Karpas-422 (cell line): ENCODE measurements around the genes MOB3C, CYP4B1, TRABD2B, SLC5A9 and SPATA6.

- PRO-cap = no peak
- RAMPAGE, long total RNA = no peak
Observed at GRCh38 chr1:46520090-46520509, 15.2 kb downstream of the TMEM275 start.

GRCh38 chr1:46616164-46617465 is at the start of gene MOB3C:
TSS of gene MOB3C (minus strand) at chr1:46616811.
- PRO-cap = bidirectional peak, plus-strand start at chr1:46616645, minus-strand start at chr1:46616411
- RAMPAGE, long total RNA = no peak

- PRO-cap = no peak
- RAMPAGE, long total RNA = no peak
Observed at GRCh38 chr1:46658251-46658947, 9.8 kb downstream of the ATPAF1 start.

DNA sequence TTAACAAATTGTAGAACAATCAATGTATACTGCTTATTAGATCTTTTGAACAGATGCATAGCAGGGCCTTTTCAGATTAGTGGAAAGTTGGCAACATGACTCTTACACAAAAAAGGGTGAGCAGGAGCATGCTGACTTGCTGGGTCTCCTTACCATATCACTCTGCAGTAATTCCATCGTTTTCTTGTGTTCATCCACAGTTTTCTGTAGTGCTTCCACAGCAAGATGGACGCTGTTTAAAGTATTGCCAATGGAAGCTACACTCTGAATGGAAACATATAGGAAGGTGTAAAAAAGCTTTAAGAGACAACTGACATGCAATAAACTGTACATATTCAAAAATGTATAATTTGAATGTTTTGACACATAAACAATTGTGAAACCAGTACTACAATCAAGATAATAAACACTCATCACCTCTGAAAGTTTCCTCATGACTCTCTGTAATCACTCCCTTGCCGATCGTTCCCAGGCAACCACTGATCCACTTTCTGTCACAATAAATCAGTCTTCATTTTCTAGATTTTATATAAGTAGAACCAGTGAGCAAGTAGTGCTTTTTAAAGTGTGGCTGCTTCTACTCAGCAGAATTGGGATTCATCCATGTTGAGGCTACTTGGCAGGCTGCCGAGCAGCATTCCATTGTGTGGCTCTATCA is 20.1 kb downstream of the TEX38 start:
- PRO-cap = no peak
- RAMPAGE, long total RNA = no peak

GRCh38 chr1:46798813-46799356 is at the start of gene CYP4B1:
TSS of gene CYP4B1 (plus strand) at chr1:46799046.
- PRO-cap = no peak
- RAMPAGE, long total RNA = no peak

DNA sequence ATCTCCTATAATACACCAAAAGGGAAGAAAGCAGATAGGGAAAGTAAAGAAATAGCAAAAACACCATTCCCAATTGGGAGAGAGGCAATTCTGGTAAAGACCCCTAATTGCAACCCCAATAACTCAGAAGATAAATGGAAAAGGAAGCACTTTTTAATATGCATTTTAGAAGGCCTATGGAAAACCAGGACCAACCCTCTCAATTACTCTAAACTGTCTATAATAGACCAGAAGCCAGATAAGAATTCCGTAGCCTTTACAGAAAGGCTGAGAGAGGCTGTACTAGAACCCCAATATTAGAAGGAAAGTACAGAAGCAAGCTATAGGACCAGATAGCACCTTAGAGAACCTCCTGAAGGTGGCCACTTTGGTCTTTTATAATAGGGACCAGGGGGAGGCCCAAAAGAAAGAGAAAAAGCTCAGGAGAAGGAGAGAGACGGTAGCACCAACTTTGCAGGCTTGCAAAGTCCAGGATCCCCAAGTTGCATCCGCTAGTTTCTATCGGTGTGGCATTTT is 66.0 kb downstream of the CYP4A11 start:
- PRO-cap = no peak
- RAMPAGE, long total RNA = no peak

GRCh38 chr1:47508967-47509671 is 71.3 kb downstream of the FOXD2 start:
- PRO-cap = no peak
- RAMPAGE, long total RNA = no peak

DNA sequence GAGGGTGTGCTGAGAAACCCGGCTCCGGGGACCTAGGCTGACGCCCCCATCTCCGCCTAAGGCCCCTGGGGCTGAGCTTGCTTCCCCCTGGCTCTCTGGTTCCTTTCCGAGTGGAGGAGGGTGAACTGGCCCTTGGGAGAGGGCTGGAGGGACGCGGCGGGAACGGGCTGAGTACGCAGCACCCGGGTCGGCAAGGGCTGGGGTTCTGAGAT is 270.7 kb downstream of the FOXD2 start:
- PRO-cap = no peak
- RAMPAGE, long total RNA = no peak

DNA sequence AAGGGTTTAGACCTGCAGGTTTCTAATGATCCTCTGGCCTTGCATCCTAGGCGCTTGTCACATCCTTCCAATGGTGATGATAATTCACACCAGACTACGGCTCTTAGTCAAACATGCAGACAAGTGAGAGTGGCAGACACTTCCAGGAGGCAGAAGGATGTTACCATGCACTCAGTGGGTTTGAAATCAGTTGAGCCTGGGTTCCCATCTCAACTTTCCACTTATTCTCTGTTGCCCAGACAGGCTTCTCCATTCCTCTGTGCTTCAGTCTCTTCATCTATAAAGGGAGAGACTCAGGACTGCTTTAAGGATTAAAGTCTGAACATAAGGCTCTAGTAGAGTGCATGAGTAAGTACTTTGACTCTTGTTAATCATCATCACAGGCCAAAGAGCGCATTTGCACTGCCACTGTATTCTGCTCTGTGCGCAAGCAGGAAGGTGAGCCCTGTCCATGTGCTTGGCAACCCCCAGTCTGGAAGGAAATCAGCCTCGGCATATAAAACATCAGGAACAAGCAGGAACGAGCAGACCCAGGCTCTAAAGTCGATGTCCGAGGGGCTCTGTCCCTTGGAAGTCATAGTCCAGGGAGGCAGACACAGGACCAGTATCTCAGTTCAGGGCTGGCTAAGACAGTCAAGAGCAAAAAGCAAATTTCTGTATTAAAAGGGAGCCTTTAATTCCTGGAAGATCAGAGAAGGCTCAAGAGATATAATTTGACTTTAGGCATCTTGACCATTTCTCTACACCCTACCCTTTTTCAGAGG is 131.3 kb downstream of the TRABD2B start:
- PRO-cap = no peak
- RAMPAGE, long total RNA = no peak

DNA sequence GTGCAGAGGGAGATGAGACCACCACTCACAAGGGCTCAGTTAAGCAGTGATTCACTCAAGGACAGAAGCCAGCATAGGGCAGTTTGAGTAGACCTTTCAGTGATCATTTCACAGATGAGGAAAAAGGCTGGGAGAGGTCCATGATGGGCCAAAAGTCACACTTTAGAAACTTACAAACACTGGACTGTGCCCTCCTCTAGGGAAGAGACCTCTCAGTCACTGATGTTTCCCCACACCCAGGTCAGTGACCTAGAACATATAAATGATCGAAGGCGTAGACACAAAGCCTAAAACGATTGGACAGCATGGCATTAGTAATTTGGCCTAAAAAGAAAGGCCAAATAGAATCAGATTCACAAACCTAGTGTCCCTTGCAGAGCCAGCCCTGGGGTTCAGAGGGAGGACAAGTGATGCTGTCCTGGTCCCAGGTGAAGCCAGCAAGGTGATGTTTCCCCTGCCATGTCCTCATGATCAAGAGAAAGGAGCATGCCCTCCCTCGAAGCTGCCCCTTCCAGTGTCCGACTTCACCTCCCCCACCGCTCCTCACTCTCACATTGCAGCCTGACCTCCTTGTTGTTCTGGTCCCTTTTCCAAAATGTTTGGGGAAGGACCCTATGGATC is 27.7 kb downstream of the TRABD2B start:
- PRO-cap = no peak
- RAMPAGE, long total RNA = no peak

- PRO-cap = no peak
- RAMPAGE, long total RNA = no peak
Observed at GRCh38 chr1:47984104-47984586, 13.0 kb downstream of the TRABD2B start.

DNA sequence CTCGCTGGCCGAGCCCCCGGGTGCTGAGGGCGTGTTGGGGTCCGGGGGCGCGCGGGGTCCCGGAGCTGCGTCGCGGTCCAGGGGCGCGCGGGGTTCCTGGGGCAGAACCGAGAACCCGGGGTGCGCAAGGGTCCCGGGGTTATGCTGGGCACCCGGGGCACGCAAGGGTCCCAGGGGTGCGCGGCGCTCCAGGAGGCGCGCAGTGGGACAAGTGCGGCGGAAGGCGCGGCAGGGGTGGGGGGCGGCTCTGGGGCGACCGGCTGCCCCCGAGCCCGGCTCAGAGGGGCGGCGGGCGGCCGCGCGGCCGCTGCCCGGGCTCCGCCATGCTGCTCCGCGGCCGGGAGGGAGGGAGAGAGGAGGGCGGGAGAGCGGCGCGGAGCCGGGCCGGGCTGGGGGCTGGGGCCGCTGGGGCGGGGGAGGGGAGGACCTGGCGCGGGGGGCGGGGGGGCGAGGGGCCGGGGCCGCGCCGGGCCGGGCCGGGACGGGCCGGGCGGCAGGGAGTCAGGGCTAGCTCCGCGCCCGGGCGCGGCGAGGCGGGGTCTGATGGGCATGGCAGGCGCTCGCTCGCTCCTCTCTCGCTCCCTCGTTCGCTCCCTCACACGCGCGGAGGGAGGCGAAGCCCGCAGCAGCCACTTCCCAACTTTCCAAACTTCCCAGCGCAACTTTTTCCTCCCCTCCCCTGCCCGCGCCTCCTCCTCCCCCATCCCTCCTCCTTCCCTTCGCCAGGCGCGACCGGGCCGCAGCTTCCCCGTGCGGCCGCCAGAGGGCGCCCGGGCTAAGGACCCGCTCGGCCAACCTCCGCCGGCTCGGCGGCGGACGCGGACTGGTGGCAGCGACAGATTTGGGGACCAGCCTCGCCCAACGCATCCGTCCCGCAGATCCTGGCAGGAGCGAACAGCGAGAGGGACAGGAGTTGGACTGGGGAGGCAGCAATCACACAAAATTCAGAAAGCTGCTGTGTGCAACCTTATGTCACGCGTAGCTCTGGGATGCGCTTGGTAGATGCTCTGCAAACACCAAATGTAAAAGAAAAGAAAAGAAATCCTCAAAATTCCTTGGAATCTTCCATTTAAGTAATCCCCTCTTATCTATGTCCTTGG is at the start of gene TRABD2B:
TSS of gene TRABD2B (minus strand) at position 356 of the 1,100 bp plus-strand sequence.
- PRO-cap = no peak
- RAMPAGE, long total RNA = no peak

DNA sequence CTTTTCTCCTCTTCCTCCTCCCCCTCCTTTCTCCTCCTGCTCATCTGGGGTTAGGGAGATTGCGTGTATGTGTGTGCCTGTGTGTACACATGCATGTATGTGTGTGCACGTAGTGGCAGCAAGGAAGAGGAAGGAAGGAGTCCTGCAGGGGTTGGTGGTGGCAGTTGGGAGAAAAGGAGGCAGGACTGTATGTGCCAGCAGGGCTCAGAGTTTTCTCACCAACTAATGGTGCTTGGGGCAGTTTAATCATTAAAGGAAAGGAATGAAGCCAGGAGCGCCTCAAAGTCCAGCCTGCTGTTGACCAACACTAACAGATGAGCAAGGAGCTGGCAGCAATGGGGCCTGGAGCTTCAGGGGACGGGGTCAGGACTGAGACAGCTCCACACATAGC is at the start of gene SLC5A9:
TSS of gene SLC5A9 (plus strand) at position 294 of the 391 bp plus-strand sequence.
- PRO-cap = no peak
- RAMPAGE, long total RNA = no peak

DNA sequence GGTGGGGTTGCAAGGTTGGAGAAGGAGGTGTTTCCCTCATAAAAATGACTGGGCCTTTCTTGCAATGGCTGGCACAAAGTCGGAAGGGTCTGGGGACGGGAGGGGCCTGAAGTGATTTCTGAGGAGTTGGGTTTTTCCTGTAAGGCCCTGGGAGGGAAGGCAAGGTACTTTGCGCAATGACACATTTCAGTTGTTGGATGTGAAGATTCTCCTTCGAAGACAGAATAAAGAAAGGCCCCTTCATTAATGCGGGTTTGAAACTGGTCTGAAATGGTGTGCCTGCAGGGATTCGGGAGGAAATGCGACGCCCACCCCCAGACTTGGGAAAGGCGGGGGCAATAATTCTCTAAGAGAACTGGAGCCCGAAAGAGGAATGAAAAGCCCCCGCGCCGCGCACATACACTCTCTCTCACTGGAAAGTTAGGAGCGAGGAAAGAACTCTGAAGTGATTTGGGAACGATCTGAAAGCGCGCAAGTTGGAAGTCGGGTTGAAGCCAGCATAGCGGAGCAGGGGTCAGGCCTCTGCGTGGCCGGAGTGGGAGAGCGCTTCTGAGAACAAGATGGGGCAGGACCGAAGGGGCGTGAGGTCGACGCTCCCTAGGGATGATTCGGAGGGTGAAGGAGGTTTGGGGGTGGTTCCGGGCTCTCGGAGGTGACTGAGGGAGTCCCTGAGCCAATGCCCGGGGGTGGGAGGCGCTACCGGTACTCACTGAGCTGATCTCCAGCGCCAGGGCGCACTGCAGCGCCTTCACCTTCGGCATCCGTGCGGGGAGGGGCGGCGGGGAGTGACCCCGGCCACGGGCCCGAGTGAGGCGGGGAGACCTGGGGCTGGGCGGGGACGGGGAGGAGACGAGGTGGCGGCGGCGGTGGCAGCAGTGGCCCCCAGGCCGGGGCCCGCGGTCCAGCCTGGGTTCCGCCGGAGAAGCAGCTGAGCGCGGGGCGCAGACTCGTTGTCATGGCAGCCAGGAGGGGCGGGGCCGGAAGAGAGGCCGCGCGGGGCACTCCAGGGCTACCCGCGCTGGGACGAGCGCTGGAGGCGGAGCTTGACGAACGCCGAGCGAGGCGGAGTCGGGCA is at the start of gene SPATA6:
TSS of gene SPATA6 (minus strand) at position 957 of the 1,075 bp plus-strand sequence.
- PRO-cap = no peak
- RAMPAGE, long total RNA = no peak

DNA sequence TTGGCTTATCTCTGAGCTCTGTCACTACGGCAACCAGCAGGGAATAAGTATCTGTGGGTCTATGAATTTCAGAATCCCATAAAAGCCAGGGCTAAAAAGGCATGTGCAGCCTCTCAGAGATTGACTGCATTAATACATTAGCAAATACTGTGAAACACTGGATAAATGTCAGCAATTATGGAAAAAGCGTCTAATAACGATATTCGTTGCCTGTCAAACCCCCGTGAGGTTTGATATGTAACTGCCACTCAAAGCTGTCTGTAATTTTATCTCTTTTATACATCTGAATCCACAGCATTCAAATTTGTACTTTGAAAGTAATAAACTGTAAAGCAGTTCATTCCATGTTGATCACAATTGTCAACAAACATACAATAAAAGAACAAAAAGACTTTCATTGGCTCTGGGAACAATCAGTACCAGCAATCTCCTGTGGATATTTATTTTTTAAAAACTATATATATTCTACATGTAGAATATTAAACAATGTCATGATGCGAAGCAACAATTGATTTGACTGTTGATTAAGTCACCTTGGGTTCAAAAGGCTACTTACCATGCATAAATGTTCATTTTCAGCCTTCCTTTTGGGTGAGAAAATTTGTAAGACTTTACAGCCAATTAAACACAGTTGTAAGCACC is 210.5 kb upstream of the DMRTA2 start:
- PRO-cap = no peak
- RAMPAGE, long total RNA = no peak

- PRO-cap = no peak
- RAMPAGE, long total RNA = no peak
Observed at GRCh38 chr1:50787917-50788271, 172.2 kb downstream of the FAF1 start.

GRCh38 chr1:50927643-50928548 is 32.2 kb downstream of the FAF1 start:
- PRO-cap = no peak
- RAMPAGE, long total RNA = no peak

DNA sequence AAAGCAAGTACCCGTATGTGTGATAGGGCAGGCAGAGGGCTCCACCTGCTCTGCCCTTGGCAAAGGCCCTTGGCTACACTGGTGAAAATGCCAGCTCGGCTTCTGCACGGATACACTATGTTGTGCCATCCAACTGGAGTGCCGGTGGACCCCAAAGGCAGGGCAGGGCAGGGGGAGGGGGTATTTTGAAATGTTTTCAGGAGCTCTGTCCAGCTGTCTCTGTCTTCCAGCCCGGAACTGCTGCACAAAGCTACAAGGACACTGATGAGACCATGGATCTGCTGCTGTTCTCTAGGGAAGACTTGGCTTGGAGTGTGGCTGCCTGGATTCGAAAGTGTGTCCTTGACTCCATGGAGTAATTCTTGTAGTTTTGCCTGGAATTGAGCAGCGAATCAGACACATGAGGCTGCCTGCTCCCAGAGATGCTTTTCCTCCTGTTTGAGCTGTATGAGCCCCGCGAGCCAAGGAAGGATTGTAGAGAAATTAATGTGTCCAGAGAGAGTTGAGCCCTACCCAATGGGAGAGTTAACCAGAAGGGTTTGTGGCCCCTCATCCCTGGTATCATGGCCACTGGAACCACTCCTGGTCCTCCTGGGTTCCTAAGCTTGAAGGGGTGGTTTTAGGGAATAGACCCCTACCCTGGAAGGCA is 42.3 kb downstream of the TTC39A start:
- PRO-cap = no peak
- RAMPAGE, long total RNA = no peak

DNA sequence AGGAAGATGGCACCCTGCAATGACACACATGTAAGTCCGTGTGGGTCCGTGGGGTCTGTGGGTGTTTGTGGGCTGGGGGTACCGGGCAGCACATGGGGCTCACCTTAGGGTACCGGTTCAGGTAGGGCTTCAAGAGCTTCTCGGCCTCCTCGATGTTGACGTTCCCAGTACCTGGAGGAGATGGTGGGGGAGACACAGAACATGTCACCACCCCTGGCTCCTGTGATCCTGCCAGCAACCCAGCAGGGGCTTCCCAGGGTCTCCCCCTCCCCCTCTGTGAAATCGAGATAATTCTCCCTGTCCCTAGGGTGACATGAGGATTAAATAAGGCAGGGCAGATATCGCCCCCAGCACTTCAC is 28.0 kb downstream of the TTC39A start:
- PRO-cap = no peak
- RAMPAGE, long total RNA = no peak

- PRO-cap = no peak
- RAMPAGE, long total RNA = no peak
Observed at GRCh38 chr1:51305318-51305839, 25.0 kb downstream of the TTC39A start.